H7 (cell line): Measurements from ENCODE around the genes PHC2, GJA4 and DLGAP3.

- RAMPAGE, long total RNA = no peak
Measured at GRCh38 chr1:33181177-33181825, 542 bp downstream of the TRIM62 start.

- RAMPAGE, long total RNA = no peak
Measured at GRCh38 chr1:33265142-33265894, 9.0 kb downstream of the ZNF362 start.

DNA sequence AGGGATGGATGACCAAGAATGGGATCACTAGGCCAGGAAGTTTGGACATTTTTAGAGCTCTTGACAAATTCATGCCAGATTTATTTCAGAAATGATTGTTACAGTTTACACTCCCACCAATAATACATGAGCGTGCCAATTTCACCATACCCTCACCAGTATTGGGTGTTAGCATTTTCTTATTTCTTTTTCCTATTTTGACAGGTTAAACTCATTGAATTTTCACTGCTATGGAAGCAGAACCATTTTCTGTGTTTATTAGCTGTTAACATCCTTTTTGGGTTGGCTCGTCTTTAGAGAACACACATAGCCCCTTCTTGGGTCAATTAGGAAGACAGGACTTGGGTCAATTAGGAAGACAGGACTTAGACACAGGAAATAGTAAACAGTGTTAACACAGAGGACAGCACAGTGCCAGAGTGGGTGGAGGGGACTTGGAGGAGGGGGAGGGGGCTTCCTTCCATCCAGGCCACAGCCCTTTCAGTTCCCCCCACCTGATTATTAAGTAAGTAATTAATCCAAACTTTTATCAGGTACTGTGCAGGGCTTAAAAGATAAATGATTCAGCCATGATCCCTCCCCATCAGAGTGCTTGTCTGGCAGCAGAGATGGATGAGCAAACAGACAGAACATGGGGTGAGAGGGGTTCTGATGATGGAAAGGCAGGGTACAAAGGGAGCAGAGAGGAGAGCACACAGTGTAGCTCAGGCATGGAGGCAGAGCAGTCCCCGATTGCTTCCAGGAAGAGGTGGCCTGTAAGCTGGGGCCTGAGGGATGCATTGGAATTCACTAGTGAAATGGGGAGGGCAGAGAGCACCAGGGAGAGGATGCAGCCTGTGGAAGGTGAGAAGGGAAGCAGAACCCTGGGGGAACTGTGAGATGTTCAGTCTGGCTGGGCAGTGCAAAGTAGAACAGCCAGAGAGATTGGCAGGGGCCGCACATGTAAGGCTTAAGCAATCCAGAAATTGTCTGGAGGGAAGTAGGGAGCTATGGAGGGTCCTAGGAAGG, 11.9 kb downstream of the ZNF362 start:
- RAMPAGE, long total RNA = no peak

GRCh38 chr1:33276187-33276765, 20.0 kb downstream of the ZNF362 start:
- RAMPAGE, long total RNA = no peak

- RAMPAGE, long total RNA = no peak
Measured at GRCh38 chr1:33334736-33335575, 14.1 kb upstream of the A3GALT2 start.

DNA sequence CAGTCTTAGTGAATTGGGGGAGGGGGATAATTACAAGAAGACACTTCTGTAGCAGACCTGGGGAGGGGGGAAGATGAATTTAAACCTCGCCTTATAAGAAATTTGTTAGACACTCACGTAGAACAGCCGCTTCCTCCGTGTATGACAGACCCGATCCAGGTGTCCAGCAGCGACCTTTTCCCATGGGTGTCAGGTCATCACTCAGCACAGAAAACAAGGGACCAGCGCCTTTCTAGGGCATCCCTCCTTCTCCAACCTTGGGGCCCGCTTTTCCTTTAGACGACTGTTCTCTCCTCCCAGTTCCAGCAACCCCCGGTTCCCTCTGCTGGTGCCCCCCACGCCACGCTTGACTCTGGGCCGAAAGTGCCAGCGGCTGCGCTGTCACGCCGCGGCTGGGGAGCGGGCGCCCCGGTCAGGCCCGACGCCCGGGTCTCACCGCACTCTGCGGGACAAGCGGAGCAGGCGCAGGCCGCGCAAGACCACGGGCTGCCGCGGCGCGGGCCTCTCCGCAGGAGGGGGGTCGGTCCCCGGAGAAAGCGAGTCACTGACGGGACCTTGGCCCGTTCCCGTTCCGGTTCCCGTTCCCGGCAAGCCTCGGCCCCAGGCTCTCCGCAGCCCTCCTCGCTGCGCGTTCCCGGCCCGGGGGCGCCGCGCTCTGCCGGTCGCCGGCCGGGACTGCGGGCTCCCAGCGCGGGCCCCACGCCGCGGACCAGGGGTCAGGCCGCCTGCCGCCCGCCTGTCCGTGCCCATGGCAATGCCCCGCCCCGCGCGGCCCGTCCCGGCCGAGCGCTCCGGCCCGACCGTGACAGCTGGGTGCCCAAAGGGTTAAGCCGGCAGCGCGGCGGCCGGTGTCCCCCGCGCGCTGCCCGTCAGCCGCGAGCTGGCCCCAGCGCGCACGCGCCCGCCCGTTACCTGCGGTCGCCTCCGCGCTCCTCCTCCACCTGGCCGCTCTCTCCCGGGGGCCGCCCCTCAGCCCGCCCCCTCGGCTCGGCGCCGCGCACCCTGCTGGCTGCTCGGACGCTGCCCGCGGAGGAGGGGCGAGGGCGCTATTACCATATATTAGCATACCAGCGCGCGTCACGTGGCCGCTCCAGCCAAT, at the start of gene PHC2:
Gene PHC2, minus strand, starts transcription at position 1,032 of the 1,099 bp plus-strand sequence.
- RAMPAGE, long total RNA = no peak

DNA sequence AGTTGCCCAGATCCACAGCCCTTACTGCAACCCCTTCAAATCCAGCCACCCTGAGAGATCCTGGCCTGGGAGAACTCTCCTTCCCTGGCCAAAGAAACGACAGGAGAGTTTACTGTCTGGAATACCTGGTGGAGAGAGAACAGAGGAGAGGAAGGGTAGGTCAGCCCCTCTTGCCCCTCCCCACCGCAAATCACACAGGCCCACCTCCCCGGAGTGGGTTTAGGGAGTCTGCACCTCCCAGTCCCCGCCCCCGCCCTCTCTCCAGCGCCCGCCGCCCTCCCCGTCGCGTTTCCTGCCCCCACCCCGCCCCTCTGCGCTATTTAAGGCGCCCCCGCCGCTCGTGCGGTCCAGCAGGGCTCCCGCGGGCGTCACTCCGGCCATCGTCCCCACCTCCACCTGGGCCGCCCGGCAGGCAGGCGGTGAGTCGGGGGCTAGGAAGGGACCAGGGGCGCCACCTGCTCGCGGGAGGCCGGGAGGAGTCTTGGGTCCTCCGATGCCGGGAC, at the start of gene GJA4:
Gene GJA4, plus strand, starts transcription at position 350 of the 503 bp plus-strand sequence.
- RAMPAGE, long total RNA = no peak

GRCh38 chr1:34928854-34929998, at the start of gene DLGAP3:
DLGAP3 (minus strand) TSS chr1:34929650.
- RAMPAGE, long total RNA = no peak

DNA sequence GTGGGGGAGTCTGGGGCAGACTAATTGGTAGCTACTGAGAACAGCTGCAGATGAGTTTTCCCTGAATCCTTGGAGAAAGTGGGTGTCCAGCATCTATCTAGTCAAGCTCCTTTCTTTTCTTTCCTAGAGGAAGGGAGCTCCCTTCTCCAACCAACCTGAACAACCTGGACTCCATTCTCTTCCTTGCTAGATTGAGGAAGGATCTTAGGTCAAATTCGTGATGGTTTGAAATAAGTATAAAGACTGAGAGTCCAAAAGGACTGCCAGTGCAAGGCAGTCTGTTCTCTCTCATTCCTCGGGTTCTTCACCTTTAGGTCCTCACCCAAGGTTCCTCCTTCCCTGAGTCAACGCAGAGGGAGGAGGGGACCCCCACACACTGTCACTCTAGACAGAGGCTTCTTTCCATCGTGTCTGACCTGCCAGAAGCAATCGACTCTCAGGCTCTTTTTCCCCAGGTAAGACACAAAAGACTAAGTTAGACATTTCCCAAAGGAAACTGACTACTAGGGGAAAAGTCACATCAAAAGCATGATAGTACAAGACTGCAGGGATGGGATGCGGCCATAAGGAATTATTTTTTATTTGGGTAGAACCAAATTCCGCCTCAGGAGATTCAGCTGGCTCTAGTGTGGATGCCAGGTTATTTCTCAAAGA, 12.2 kb downstream of the TMEM35B start:
- RAMPAGE, long total RNA = no peak

GRCh38 chr1:35062569-35063351, 16.4 kb upstream of the ZMYM1 start:
- RAMPAGE, long total RNA = no peak

- RAMPAGE, long total RNA = no peak
Measured at GRCh38 chr1:35177347-35177733, 15.6 kb downstream of the SFPQ start.

DNA sequence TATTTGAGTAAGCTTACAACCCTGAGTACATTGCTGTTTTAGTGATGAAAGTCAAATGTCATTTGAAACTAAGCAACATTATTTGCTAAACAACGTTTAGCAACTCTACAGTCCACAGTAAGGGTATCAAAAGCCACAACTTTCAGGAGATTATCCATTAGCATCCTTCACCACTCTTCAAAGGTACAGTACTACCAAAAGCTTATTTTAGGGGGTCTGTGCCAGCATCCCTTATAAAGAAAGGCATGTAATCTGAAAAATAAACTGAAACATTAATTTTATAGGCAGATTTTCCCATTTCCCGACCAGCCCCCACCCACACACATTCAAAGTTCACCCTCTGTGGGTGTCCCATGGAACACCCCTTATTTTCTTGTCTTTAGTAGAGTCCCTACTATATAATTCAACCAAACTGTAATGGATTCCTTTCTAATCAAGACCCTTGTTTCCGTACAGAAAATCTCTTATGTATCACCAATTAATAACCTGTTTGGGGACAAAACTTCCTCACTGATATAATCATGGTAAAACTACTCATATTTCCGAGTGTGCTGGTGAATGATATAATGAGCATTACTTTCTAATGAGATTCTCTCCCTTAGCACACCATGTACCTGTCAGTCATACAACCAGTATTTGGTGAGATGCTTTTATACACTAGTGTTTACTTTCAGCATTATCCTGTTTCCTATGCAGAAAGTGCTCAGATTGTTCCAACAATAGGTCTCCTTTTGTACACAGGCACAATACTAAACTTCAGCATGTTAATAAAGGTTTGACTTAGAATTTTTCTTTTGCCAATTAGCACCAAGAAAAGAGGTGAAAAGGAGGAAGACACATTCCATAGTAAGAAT, 10.9 kb downstream of the SFPQ start:
- RAMPAGE, long total RNA = no peak

GRCh38 chr1:35184439-35184959, 8.4 kb downstream of the SFPQ start:
- RAMPAGE, long total RNA = no peak

DNA sequence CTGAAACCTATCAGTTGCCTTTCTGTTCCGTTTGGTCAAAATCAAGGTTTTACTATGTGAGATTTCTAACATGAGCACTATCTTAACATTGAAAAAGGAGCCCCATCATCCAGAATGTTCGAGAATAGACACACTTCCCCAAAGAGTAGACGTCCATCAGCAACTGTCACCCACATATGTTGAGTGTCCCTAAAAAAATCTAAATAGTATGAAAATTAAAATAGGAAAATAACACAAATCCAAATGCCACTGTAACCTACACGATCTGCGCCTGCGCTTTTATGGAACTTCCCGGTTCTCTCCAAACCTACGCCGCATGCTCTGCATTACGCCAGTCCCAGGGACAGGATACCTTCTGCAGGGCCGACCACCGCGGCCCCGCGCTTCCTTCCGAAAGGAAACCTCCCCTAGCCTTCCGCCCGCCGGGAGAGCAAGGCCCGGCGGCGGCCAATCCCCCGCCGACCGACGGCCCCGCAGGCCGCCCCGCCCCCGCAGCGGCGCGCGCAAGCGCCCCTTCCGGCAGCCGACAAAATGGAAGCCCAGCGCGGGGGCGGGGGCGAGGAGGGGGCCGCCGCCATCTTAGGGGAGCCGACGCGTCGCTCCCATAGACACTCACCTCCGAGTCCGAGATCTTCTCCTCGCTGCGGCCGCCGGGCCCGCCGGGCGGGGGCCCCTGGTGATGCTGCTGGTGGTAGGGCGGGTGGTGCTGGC, 1.2 kb downstream of the SFPQ start:
- RAMPAGE, long total RNA = no peak

- RAMPAGE, long total RNA = no peak
Measured at GRCh38 chr1:35319889-35320543, 51.5 kb downstream of the ZMYM4 start.

DNA sequence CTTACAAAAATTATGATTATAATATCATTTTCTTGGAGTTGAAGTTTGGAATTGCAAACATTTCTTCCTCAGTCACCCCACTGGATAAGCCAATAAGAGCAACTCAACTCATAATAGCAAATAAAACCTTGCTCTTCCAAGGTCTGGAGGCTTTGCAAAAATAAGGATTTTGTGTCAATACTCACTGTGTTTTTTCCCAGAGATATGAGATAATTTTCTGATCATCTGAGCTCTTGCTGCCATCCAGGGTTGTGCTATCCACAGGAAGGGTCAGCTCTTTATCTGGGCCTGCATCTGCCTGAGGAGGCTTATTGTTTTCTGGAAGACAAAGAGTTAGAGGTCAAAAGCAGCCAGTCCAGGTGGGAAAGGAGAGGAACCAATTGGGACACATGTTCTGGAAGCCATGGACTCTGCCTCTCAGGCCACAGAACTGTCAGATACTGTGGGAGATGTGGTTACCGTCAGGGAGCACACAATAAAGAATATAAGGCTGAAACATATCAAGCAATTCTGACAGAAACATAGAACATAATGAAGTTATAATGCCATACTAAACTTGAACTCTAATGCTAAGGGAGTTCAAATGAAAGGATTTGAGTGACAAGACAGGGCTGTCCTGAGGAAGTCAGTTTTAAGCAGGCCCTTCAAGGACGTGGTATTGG, 103.7 kb downstream of the KIAA0319L start:
- RAMPAGE, long total RNA = no peak

- RAMPAGE, long total RNA = no peak
Measured at GRCh38 chr1:35538796-35539406, 18.3 kb downstream of the KIAA0319L start.

GRCh38 chr1:35707113-35707659, 11.5 kb downstream of the C1orf216 start:
- RAMPAGE, long total RNA = no peak

DNA sequence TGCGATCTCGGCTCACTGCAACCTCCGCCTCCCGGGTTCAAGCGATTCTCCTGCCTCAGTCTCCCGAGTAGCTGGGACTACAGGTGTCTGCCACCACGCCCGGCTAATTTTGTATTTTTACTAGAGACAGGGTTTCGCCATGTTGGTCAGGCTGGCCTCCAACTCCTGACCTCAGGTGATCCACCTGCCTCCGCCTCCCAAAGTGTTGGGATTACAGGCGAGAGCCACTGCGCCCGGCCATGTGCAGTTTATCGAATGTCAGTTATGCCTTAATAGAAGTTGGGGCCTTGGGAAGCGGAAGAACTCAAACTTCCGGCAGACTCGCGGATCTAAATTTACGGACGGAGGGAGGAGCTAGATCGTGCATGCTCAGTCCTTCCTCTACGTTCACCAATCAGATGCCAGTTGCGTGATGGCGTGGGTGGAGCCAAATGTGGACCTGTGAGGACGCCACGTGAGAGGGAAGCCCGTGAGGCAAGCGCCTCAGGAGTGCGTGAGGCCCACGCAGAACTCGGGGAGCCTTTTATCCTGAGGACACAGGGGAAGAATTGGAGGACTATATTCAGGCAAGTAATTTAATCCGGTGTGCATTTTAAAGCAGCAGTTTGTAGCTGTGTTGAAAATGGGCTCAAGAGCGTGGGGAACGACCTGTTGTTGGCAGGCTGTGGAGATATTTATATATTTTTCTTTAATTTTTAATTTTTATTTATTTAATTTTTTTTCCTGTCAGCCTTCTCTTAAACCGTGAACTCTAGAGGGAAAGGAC, 13.5 kb upstream of the AGO1 start:
- RAMPAGE, long total RNA = no peak

DNA sequence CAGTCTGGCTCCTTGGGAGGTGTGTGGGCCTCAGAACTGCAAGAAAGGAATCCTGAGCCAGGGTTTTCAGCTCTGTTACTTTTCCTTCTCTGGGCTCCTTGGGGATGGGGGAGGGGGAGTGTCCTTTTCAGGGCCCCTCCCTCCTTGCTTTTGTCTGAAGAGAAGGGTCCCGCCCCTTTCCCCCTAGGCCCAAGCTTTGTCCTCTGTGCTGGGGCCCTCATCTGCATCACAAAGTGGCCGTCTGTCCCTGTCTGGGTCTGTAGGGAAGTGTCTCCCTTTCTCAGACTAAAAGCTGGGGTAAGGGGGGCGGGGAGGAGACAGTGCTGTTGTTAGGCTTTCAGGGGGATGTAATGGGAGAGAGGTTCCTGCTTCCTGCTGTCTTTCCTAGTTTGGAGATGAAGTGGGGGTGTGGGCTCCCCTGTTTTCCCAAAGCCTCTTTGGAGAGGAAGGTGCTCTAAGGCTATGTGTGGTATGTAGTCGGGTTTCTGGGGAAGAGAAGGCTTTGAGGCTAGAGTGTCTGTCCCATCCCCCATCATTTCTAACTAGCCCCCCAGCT, 3.1 kb downstream of the AGO1 start:
- RAMPAGE, long total RNA = no peak